Neural progenitor cell (in vitro differentiated cells): ENCODE data around the gene BBS1.

DNA sequence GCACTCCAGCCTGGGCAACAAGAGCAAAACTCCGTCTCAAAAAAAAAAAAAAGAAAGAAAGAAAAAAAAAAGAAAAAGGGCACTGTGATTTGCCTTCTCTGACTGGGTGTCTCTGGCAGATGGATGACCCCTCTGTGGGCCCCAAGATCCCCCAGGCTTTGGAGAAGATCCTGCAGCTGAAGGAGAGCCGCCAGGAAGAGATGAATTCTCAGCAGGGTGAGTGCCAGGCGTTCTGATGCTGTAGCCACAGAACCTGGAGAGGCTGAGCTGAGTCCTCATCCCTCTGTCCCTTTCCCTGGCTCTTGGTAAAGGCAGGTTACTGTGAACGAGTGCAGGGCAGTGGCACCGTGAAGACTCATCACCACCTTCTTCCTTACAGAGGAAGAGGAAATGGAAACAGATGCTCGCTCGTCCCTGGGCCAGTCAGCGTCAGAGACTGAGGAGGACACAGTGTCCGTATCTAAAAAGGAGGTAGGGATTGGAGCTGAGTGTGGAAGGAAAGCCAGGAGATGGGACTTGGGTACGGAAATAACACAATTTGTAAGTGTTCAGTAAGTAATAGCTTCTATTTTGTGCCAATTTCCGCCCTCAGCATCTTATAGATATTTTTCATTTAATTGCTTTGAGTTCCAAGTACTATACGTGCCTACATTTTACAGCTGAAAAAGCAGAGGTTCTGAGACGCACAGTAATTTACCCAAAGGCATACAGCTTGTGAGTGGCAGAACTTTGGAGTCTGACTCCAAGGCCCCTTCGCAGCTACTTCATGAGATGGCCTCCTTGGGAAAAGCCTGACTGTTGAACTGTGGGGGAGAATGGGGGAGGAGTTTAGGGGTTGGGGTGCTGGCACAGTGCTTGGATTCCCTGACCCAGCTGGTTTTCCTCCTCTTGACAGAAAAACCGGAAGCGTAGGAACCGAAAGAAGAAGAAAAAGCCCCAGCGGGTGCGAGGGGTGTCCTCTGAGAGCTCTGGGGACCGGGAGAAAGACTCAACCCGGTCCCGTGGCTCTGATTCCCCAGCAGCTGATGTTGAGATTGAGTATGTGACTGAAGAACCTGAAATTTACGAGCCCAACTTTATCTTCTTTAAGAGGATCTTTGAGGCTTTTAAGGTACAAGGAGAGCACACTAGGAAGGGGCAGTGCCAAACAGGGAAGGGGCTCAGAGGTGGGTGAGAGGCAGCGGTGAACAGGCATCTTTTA is 6.2 kb downstream of the SF3B2 start:
- RAMPAGE, long total RNA = no peak

GRCh38 chr11:66062795-66063219 is 7.3 kb upstream of the PACS1 start:
- RAMPAGE, long total RNA = no peak

GRCh38 chr11:66267691-66268504 is 541 bp upstream of the RAB1B start:
- RAMPAGE, long total RNA = no peak

GRCh38 chr11:66278318-66279354 is 661 bp downstream of the CNIH2 start:
- RAMPAGE, long total RNA = no peak

- RAMPAGE, long total RNA = no peak
Measured at GRCh38 chr11:66281460-66281972, 3.5 kb downstream of the CNIH2 start.

DNA sequence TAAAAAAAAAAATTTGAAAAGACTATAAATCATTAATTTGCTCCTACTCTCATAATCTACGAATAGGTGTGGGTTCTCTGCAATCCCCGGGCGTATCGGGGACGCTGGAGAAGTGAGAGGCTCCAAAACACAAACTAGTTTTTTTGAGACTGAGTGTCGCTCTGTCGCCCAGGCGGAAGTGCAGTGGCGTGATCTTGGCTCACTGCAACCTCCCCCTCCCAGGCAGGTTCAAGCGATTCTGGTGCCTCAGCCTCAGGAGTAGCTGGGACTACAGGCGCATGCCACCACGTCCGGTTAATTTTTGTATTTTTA is 707 bp upstream of the SLC29A2 start:
- RAMPAGE, long total RNA = no peak

DNA sequence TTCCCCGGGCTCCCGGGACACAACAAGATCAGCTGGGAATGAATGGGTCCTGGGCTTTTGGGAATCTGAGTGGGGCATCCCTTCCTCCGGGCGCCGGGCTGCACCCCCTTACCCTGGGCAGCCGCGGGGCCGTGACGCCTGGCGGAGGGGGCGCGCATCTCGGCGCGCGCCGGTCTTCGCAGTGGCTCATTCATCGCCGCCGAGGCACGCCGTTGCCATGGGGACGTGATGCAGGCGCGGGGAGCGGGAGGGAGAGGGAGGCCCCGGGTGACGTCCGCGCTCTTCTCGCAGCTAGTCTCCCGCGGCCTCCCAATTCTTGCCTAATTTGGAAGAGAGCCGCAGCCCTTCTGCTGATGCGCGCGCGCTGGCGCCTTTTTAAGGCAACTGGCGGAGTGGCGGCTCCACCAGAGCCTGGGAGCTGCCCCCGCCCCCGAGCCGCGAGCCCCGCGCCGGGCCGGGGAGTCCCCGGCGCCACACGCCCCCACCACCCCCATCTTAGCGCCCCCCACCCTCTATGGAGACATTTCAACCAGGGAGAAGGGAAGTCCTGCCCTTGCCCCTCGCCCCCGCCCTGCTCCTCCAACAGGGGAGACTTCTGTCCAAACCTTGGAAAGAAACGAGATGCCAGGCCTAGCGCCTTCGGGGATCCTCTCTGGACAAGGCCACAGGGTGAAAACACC is 11.9 kb upstream of the NPAS4 start:
- RAMPAGE, long total RNA = no peak

DNA sequence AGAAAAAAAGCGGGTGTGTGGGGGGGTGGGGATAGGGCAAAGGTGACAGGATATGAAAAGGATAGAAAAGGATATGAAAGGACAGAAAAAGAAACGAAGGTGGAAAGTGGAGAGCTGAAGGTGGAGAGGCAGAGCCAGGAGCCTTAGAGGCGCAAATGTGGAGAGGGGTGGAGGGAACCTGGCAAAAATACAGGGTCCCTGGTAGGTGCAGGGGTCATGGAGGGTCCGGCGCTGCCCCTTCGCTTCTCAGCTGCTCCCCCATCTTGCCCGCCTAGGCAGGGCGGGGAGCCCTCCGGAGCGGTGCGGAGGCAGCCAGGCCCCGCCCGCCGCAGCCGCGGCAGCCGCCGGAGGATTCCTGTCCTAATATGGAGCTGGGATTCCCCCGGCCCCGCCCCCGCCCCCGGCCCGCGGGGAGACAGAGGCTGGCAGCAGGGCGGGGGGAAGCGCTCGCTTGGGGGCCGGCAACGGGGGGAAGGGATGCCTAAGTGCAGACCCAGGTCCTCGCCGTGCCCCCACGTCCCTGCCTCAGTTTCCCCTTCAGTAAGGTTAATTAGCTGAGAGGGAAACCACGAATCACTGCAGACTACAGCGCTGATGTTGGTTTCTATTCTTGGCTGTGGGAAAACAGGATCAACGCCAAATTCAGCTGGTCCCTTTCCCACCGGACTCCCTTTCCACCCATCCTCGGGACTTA is 1.0 kb upstream of the NPAS4 start:
- RAMPAGE, long total RNA = no peak

GRCh38 chr11:66454065-66454786 is 12.5 kb upstream of the PELI3 start:
- RAMPAGE, long total RNA = no peak

GRCh38 chr11:66457714-66458205 is 8.9 kb upstream of the PELI3 start:
- RAMPAGE, long total RNA = no peak

GRCh38 chr11:66510185-66511420 is at the start of gene BBS1:
Gene BBS1 (plus strand): TSS chr11:66510635.
- RAMPAGE, long total RNA = no peak

- RAMPAGE, long total RNA = no peak
Measured at GRCh38 chr11:66650010-66650491, 11.5 kb downstream of the RBM4 start.

DNA sequence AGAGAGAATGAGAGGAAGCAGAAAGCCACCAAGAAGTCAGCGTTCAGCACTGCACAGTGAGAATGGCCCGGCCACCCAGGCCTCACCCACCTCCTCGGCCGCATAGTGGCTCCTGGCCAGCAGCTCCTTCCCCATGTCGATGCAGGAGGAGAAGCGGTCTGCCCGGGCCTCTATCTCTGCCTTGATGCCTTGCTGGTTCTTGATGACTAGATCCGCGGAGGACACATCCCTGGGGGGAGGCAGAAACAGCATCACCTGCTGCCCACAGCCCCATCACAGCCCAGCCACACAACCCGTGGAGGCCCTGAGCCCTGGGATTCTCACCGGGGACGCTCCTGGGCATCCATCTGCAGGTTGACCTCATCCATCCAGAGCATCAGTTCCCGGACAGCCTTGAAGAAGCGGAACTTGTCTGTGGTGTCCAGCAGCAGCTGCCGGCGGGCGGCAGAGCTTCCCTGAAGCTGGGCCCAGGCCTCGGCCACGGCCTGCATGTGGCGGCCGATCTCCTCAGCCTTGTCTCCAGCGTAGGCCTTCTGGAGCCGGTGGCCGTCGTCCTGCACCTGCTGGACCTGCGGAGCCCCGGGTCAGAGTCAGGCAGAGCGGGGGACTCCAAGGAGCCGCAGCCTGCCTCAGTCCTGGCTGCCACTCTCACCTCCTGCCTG is 12.2 kb upstream of the RBM4B start:
- RAMPAGE, long total RNA = no peak

GRCh38 chr11:66708109-66708442 is 20.9 kb downstream of the SPTBN2 start:
- RAMPAGE, long total RNA = no peak

DNA sequence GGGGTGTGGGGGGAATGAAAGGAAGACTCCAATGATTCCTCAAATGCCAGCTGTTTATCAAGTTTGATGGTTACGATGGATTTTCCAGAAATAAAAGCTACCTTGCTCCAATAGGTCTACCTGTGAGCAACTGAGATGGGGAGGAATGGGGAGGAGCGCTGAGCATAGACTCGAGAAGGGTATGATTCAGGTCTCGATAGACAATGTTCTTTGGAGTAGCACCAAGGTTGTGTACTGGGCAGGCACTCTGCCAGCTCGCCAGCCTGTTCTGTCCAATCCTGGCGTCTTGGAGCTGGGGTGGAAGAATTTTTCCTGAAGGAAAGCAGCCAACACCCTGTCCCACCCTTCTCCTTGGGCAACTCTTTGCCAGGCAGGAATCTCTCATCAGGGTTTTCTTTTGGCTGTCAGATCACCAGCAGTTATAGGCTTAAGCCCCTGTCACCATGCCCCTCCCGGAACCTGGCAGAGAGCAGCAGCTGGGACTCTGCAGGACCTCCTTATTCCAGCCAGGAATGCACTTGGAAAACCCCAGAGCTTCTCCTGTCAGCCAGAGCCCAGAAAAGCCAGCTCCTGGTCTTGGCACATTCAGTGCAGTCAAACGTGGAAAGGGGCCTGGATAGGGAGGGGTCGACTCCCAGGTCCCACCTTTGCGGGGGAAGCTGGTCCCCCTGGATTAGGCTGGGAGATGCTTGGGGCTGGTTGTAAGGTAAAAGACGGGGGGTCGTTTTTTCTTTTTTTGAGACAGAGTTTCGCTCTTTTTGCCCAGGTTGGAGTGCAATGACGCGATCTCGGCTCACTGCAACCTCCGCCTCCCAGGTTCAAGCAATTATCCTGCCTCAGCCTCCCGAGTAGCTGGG is 1.2 kb upstream of the C11orf80 start:
- RAMPAGE, long total RNA = no peak

DNA sequence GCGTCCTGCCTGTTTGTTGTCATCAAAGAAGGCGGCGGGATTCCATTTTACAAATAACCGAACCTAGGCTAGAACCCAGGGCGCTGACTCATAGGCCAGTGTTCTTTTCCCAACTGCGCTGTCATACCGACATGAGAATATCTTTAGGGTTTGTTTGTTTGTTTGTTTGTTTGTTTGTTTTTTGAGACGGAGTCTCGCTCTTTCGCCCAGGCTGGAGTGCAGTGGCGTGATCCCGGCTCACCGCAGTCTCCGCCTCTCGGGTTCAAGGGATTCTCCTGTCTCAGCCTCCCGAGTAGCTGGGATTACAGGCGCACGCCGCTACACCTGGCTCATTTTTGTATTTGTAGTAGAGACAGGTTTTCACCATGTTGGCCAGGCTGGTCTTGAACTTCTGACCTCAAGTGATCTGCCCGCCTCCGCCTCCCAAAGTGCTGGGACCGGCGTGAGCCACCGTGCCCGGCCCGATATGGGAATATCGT is 1.1 kb downstream of the C11orf80 start:
- RAMPAGE, long total RNA = no peak

DNA sequence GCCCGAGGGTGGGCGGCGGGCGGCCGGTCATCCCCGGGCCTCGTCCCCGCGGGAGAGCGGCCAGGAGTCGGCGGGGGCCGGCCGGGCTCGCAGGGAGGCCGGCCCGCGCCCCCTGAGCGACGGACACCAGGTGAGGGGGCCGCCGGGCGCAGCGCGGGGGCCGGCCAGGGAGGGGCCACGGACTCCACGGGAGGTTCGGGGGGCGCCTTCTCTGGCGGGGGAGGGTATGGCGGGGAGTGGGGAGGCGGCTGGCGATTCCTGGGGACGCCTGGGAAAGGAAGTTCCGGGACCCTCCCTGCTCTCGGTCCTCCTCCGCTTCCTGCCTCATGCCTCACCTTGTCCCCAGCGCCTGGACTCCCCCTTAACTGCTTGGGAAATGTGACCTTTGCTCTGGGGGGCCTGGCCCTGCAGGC is 309 bp downstream of the LRFN4 start:
- RAMPAGE, long total RNA = no peak

DNA sequence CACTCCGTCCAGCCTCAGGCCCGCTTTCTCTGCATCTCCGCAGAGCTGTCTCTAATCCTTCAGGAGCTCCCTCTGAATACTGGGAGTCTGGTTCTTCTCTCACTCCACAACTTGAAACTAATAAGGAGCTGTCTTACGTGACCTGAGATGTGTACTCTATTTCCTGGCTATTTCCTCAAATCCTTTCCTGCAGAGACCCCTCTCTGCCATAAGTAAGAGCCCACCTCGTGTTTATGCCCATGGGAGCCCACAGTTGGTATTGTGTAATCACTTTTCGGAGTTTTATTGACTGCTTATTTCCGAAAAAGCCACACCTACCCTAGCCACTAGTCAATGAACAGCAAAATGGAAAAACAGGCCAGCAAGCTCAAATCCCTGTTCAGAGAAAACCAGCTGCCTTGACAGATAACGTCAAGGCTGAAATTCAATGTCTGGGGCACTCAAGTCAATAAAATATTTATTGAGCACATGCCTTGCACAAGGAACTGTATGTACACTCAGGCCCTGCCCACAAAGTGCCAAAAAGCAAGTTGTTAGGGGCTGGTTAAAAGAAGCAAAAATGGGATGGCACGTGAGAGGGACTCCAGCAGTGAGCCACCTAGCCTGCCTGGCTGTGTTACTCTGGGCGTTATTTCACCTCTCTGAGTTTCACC is 4.8 kb downstream of the PC start:
- RAMPAGE, long total RNA = no peak

DNA sequence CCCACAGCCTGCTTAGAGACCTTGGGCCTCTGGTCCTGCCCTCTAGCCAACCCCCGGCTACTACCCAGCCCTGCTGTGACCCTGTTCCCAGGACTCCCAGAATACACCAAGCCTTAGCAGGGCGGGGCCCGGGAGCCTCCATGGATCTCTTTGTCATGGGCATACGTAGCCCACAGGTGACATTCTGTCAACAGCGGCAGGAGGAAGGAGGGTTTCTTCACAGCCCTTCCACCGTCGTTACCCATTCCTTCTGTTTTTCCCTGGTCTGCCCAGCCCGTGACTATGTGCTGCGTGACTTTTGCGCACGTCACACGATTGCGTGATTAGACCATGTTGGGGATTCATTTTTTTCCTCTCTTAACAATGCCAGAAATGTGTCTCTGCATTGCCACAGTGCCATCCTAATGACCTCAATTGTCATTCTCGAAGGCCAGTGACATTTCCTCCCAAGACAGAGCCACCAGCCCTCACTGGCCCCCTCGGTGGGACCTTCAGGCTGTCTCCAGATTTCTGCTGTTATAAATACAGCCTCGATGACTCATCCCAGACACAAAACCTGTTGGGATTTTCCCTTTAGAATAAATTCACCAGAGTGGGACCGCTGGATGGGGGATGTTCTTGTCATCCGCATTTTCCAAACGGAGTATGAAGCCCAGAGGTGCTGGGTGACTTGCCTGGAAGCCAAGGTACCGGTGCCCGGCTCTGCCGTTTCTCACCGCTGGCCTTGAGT is 9.1 kb downstream of the SYT12 start:
- RAMPAGE, long total RNA = no peak

GRCh38 chr11:67052675-67053389 is 3.8 kb upstream of the RHOD start:
- RAMPAGE, long total RNA = no peak